ENCODE measurements around a stretch of chr11.

GRCh38 chr11:130909781-130910574 is 6.3 kb downstream of the SNX19 start:
- RAMPAGE, long total RNA: no peak
- RRBS: no CpG with 5 or more reads among the region's 6 CpGs

- RAMPAGE, long total RNA: no peak
- RRBS: no CpG with 5 or more reads among the region's 8 CpGs
Measured at GRCh38 chr11:130914605-130915224, 1.6 kb downstream of the SNX19 start.

- RAMPAGE, long total RNA: no peak
- RRBS: no CpG with 5 or more reads among the region's 27 CpGs
Measured at GRCh38 chr11:131694655-131695341, 324.4 kb downstream of the NTM start.

GRCh38 chr11:131981180-131981762 is 610.9 kb downstream of the NTM start:
- RAMPAGE, long total RNA: no peak
- RRBS: no CpG with 5 or more reads among the region's 9 CpGs

- RAMPAGE, long total RNA: no peak
- RRBS: 50% methylated on average over 1 of the region's 8 CpGs
Measured at GRCh38 chr11:133697208-133697759, 148.0 kb downstream of the SPATA19 start.

GRCh38 chr11:133957840-133958260 is 1.1 kb upstream of the IGSF9B start:
- RAMPAGE, long total RNA: no peak
- RRBS: no CpG with 5 or more reads among the region's 6 CpGs

GRCh38 chr11:134069340-134069861 is 529 bp downstream of the JAM3 start:
- RAMPAGE, long total RNA: no peak
- RRBS: 2% methylated on average over 16 of the region's 40 CpGs

GRCh38 chr11:134126215-134126798 is 57.4 kb downstream of the JAM3 start:
- RAMPAGE, long total RNA: no peak
- RRBS: no CpG with 5 or more reads among the region's 1 CpG

DNA sequence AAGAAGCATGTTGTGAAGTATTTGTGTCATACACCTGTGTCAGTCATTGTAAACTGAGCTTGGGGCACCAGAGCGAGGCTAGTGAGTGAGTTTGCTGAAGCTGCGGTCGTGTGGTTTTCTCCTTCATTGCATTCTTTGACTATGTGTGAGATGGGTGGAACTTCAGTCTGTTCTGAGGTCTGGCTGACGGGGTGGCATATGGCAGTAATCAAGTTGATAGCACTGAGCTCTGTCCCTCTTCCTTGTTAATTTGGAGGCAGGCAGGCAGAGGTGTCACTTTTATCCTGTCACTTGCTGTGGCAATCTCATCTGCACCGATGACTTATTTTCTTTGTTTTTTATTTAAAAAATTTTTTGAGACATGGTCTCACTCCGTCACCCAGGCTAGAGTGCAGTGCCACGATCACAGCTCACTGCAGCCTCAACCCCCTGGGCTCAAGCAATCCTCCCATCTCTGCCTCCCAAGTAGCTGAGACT is 4.3 kb downstream of the VPS26B start:
- RAMPAGE, long total RNA: no peak
- RRBS: no CpG with 5 or more reads among the region's 7 CpGs

GRCh38 chr11:134637744-134637994 is 225.6 kb upstream of the B3GAT1 start:
- RAMPAGE, long total RNA: no peak
- RRBS: no CpG with 5 or more reads among the region's 4 CpGs